Pulmonary lymph node (tissue), 1 donor: ENCODE measurements around a stretch of chr9.

- PRO-cap, result no peak
Measured at GRCh38 chr9:109498724-109499140, 625 bp upstream of the PTPN3 start.

GRCh38 chr9:109506017-109506529 lies 8.0 kb upstream of the PTPN3 start:
- PRO-cap, result no peak

DNA sequence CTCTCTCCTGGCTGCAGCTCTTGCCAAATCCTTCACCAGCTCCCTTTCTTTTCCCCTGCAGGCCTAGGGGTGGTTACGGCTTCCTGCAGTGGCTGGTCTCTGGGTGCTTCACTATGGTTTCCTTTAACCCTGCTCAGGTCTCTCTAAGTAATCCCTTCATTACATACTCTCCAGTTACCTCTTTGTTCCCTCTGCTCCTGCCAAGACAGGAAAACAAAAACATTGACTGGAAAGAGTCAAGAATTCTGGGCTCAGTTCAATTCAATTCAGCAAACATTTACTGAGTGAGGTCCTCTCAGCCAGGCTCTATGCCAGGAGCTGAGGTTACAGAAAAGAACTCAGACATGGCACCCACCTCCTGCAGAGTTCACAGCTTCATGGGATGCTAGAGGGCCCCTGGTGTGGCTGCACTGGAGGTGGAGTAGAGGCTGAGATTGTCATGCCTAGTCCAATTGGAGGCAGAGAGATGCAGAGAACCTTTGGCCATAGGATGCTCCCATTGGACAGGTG lies 19.9 kb upstream of the PTPN3 start:
- PRO-cap, result no peak

- PRO-cap, result no peak
Measured at GRCh38 chr9:109772205-109772524, 7.8 kb upstream of the PALM2AKAP2 start.

DNA sequence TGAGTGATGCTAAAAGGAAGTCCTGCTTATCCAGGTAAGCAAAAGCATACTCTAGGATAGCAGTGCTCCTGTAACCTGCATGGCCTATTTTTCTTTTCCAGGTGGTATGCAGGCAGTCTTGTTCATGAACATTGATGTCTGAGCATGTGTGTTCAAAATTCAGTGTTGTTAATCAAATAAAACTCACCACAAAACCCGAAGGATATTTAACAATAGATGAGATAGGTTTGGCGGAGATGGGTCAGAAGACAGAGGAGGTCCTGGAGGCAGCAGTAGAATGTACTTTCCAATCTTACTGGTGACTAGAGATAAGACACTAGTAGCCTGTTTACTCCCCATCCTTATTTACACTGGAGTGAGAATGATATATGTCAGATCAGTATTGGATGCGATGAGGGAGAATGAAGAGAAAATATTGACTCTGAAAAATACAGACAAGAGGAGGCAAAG lies 10.9 kb downstream of the PALM2AKAP2 start:
- PRO-cap, result no peak

GRCh38 chr9:109791295-109791551 lies 11.2 kb downstream of the PALM2AKAP2 start:
- PRO-cap, result no peak

DNA sequence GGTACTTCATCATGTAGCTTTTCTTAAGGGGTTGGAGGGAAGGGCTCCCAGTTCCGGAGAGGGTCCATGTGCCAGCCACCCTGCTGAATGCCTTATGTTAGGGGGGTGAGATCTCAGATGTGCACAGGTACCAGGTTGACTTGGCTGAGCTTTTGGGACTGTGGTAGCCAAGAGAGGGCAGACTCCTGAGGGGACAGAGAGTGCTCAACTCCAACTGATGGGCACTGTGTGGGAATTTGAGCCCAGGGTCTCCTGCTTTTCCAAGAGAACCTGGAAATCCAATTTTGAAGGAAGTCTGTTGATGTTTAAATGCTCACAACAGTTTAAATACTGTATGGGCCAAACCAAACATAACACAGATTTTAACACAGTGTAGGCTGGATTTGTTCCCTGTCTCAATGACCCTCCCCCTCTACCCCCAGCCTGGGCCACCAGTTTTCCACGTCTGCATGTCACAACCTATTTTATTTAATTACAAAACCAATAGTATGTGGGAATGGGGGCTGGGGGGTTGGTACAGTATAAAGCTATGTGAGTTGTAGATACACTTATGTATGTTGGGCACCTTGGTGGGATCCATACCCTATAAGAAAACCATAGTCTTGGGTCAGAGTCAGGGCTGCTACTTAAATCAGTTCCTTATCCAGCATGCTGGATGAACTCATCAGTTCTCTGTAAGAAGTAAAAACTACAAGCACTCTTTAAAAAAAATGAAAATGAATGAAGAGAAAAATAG lies 11.7 kb downstream of the PALM2AKAP2 start:
- PRO-cap, result no peak

DNA sequence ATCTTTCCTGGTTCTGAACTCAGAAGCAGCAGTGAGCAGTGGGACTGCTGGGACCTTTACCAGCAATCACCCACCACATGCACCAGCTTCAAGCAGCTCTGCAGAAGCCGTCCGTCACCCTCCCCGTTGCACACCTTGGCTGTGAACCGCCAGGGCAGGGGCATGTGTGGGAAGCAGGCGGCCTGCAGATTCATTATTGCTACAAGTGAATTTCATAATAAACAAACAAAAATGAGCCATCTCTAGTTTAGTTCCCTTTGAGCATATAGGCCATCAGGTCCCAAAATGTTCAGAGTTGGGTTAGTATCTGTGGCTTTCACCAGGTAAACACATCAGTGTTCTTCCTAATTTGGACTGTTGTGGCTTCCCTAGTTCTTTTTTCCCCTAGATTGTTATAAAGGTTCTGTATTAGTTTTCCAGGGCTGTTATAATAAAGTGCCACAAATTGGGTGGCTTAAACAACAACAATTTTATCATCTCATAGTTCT lies 17.6 kb downstream of the PALM2AKAP2 start:
- PRO-cap, result no peak

DNA sequence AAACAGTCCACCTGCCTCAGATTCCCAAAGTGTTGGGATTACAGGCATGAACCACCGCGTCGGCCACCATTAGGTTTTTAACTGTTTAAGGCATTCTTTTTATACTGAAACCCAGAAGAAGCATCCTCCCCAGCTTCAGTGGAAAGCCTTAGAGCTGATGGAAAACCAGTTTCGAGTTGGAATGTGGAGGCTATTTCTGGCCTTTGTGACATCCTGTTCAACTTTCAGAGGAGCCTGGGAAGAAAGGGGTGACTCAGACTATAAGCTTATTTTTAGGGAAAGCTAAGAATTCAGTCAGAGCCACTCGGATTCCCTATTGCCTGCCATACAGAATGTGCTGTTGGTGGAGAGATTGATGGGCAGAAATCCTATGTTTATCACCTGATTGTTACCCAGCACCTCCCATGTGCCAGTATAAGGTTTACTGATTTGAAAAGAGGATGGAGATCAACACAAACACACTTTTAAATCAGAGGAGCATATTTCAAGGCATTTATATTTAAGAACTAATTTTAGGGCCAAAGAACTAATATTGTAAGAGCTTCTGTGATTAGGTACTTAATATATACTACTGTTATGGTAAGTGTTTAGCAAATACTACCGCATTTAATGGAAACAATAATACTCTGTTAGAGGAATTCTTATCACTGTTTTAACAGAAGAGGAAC lies 19.9 kb downstream of the PALM2AKAP2 start:
- PRO-cap, result no peak

DNA sequence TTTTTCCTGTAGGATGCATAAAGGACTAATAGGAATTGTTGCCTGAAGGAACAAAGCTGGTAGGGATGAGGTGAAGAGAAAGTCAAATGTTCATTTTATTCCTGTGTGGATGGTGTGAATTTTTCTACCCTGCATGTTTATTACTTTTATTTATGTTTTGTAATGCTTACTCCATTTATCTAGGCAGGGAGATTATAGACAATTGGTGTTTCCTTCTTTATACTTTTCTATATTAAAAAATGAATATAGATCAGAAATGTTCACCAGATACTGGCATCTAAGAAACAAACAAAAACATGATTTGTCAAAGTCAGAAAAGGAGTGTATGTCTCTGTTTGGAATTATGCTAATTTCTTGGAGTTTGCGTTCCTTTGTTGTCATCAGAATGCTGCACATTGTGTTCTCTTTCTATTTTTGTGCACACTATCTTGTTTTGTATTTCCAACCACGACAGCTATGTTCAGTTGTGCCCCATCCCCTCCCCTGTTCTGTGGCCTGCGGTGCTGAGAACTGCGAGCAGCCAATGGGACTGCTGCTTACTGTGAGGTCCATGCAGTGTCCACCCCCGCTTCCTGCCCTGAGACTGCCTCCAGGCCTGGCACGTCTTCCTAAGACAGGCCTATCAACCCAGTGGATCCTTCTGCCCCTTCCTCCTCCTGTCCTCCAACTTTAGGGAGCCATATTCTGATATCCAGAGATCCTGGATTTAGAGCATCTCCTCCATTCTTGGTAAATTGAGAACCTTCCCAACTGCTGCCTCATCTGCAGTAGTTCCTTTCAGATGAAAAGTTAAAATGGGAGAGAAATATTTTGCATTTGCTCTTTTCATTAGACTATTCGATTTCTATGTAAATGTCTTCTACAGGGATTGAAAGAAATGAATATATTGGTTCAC lies 76.8 kb downstream of the PALM2AKAP2 start:
- PRO-cap, result no peak

- PRO-cap, result no peak
Measured at GRCh38 chr9:110048871-110049139, 159.2 kb downstream of the C9orf152 start.

- PRO-cap, result no peak
Measured at GRCh38 chr9:110126142-110127154, 81.5 kb downstream of the C9orf152 start.

DNA sequence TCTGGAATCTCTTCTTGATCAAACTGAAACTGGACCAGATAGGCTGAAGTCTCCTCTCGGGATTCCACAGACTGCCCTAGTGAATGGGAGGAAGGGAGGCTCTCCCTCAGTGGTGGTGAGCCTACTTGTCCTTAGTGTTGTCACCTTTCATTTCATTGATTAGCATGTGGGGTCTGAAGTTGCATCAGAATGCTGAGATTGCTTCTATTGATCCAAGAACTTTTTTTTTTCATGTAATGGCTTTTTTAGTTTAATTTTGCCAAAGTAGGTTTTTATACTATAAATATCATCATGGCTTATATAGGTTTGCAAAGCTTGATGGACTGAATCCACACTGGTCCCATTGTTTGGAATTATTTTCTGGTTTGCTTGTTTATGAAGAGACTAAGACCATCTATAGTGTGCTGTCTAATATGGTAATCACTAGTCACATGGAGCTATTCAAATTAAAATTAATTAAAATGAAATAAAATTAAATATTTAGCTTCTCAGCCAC lies 40.4 kb downstream of the C9orf152 start:
- PRO-cap, result no peak

- PRO-cap, result no peak
Measured at GRCh38 chr9:110337506-110337763, 228 bp downstream of the TXNDC8 start.

- PRO-cap, result no peak
Measured at GRCh38 chr9:110650838-110651309, 17.7 kb upstream of the MUSK start.

GRCh38 chr9:110742607-110743439 lies 74.2 kb downstream of the MUSK start:
- PRO-cap, result no peak

DNA sequence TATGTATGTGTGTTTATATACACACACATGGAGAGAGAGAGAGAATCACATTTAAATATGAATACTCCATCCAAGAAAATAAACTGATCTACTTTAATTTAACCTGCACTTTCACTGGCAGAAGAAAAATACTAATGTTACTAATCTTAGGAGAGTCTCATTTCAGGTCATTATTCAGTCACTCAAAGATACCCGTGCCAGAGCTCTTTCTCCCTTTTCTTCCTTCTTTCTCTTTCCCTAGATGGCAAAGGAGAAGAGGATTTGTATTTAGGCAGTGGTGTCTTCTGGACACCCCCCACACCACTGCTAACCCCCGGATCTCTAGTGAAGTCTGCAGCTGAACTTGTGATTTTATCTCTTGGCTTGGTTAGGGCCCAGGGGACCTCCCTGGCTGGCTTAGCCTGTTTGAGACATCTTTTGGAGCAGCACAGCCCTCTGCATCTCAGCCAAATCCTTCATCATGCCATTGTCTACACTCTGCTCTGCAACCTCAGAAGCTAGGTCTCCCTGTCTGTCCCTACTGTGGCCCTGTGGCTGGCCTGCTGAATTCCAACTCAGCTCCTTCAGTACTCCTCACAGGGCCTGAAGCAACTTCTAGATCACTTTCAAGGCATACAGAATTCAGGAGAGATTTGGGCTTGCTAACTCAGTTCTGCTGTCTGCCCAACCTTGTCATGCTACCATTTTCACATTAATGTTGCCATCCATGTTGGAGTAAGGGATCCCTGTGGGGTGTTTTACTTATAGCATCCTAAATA lies 81.6 kb downstream of the MUSK start:
- PRO-cap, result unidirectional peak, minus-strand start at position 235 of the sequence; unidirectional peak, minus-strand start at position 326 of the sequence

- PRO-cap, result no peak
Measured at GRCh38 chr9:111034667-111035479, 3.4 kb downstream of the LPAR1 start.

DNA sequence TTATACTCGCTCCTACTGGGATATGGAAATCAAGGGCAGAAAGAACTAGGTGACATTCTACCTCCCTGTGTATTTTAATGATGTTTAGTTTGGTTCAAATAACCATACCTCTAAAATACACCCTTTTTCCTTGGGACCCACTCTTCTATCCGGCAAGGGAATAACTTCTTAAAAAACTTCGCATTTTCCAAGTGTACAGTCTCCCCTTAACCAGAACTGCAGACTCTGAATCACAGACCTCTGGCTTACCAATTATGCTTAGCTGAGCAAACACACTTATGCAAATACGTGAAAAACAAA lies 1.5 kb downstream of the LPAR1 start:
- PRO-cap, result no peak

DNA sequence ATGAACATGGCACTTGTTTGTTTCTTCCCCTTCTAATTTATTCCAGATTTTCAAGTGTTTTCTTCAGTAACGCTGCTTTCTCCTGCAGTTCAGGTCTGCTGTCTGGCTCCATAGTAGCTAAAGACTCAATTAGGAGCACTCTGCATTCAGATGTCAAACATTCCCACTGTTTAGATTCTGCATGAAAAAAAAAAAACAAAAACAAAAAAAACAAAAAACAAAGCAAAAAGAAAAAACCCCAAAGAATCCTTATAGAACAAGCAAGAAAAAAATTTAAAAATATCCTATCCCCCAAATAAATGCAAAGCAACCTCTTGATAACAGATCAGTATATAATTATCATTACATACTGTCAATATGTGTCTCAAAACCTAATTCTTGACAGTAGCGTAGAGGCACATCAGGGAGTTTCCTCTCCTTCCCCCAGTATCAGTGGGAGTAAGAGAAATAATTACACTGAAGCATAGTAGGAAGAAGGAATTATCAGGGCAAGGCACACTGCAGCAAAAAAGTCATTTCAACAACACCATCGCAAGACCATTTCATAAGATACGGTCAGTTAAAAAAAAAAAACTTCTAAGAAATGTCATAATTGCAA lies 32.1 kb upstream of the OR2K2 start:
- PRO-cap, result no peak